ENCODE data around the genes SCYL3, SUCO and TEX50.

DNA sequence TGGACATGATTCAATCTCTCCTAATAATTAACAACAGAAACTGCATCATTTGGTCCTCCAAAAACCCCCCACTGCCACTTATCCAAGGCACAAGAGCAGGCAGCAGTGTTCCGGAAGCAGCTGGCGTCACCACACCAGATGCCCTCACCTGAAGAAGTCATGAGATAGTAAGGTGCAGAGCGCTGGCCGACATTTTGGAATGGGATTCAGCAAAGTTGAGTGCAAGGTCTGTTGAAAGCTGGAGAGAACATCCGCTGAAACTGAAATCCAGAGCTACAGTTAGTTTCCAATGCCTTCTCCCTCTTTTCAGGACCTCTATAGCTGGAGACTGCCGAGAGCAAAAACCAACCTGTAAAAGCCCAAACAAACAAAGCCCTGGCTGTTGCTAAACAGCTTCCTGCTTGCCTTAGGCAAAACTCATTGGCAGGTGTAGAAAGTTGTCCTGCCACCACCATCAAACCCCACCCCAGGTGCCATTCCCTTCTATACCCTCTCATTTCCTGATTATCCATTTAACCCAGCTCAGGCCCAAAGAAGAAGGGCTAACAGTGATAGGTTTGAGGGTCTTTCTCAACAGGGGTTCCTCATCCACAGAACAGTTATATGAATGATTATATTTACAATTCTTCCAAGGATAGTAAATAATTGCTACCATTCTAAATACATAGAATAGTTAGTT lies 24.8 kb downstream of the SCYL3 start:
- RRBS, 2 experiments, result no CpG with 5 or more reads among the region's 6 CpGs

- RRBS, 2 experiments, result no CpG with 5 or more reads among the region's 4 CpGs
These were observed 2.7 kb downstream of the SCYL3 start for GRCh38 chr1:169891066-169891394.

DNA sequence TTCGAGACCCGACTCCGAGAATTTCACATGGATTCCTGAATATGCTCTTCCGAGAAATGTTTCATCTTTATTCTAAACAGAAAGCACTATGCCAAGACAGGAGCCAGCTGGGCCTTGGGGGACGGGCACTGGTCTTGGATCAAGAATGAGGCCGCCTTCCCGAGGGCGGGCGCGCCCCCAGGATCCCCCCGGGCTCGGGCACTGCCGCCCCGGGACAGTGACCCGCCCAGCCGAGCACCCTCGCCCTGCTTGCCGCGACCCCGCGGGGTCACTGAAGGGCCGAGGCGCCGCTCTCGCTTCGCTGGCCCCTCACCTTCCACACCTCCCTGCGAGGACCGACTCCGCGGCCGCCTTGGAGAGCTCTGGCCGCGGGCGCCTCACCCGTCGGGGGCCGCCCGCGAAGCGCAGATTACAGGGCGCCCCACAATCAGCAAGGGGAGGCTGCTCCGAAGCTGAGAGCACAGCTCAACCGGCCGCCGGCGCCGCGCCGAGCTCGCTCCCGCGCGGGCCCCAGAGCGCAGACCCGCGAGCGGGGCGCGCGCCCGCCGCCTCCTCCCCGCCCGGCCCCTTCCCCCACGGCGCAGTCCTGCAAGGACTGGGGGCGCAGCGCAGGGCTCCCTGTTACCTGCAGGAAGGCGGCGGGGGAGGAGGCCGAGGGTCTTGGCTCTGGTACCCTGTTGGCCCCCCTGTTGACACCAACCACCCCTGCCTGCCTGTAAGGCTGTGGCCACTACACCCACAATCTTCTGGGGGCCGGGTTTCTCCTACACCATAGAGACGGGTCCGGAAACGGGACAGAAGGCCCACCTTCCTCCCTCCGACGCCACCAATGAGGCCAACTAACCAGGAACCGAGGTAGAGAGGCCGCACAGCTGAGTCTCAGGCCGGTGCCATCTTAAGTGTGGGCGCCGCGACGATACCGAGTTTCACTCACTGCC lies at the start of gene SCYL3:
Gene SCYL3 (minus strand): TSS at position 734 of the 938 bp plus-strand sequence.
- RRBS, 2 experiments, result 0 to 2% methylated on average over 20 to 23 of the region's 85 CpGs

- RRBS, 2 experiments, result 100% methylated on average over 1 of the region's 2 CpGs; no CpG with 5 or more reads in 1 of the 2 experiments
These were observed 1.4 kb downstream of the GORAB start for GRCh38 chr1:170533376-170533728.

DNA sequence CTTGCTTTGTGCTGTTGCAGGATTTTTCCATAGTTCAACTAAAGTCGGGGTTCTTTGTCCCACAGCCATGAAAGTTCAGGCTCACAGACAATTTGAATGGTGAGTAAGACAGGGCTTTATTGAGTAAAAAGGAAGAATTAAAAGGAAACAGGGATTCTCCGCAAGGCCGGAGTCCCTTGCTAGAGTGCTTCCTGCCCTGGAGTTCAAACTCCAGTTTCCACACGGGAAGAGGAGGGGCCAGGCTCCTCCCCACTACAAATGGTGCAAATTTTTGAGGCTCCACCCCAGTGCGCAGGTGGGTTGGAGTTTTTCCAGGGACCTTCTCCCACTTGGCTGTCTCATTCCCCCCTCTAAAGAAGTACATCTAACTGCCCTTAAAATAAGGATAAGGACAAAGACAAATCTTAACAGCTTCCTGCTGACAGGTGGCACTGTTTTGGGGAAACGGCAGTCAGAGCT lies 28.8 kb downstream of the FMO2 start:
- RRBS, 2 experiments, result no CpG with 5 or more reads among the region's 6 CpGs

DNA sequence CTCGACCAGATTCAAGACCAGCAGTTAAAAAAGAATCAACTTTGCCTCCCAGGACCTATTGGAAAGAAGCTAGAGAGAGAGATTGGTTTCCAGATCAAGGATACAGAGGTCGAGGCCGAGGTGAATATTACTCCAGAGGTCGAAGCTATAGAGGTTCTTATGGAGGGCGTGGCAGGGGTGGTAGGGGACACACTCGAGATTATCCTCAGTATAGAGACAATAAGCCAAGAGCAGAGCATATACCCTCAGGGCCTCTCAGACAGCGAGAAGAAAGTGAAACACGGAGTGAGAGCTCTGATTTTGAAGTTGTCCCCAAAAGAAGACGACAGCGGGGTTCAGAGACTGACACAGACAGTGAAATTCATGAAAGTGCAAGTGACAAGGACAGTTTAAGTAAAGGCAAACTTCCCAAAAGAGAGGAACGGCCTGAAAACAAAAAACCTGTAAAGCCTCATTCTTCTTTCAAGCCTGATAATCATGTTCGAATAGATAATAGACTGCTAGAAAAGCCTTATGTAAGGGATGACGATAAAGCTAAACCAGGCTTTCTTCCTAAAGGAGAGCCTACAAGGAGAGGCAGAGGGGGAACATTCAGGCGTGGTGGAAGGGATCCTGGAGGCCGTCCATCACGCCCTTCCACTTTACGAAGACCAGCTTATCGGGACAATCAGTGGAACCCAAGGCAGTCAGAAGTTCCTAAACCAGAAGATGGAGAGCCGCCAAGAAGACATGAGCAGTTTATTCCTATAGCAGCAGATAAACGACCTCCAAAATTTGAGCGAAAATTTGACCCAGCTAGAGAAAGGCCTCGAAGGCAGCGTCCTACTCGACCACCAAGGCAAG lies 55.8 kb downstream of the PRRC2C start:
- RRBS, 2 experiments, result no CpG with 5 or more reads among the region's 24 CpGs

DNA sequence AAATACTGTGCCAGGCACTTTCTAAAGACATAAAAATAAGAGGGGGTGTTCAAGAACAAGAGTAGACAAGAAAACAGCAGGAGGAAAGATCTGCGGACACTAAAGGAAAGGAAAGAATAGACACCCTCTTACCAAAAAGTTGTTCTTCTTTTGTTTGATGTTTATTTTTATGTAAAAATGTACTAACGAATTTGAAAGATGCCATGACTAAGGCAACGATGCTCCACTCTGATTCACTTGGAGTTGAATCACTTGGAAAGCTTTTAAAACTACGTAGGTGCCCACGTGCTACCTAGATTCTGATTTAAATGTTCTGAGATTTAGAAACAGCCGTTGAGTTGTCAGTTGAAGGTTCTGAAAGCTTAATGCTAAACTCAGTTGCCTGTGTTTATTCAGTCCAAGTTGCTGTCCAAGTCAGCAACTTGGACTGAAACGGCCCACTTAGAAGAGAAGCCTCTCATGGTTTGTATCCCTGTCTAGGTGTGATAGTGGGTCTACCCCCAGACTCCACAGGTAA lies 1.2 kb upstream of the VAMP4 start:
- RRBS, 2 experiments, result no CpG with 5 or more reads among the region's 7 CpGs

DNA sequence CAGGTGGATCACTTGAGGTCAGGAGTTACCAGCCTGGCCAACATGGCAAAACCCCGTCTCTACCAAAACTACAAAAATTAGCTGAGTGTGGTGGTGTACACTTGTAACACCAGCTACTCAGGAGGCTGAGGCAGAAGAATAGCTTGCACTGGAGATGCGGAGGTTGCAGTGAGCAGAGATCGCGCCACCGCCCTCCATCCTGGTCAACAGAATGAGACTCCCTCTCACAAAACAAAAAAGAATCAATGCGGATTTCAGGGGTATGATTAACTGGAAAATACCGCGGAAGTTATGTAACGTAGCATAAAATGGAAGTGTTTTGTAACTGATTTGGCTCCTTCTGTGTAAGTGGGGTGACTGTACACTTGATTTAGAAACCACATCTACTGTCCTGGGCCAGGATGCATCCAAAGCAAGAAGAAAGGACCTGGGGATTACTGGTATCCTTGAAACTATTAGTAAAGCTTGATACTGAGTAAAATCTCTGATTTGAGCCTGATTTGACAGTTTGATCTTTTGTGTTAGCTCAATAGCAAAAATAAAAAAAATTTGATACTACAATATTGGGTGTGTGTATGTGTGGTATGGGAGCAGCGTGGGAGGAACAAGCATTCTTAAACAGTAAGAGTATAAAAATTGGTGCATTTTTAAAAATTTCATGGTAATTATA lies 3.1 kb upstream of the VAMP4 start:
- RRBS, 2 experiments, result no CpG with 5 or more reads among the region's 10 CpGs

GRCh38 chr1:171898792-171899449 lies 57.6 kb downstream of the DNM3 start:
- RRBS, 2 experiments, result no CpG with 5 or more reads among the region's 10 CpGs

GRCh38 chr1:172361043-172361369 lies 59.5 kb upstream of the C1orf105 start:
- RRBS, 2 experiments, result no CpG with 5 or more reads among the region's 5 CpGs

GRCh38 chr1:172441866-172442995 lies 1.6 kb downstream of the PIGC start:
- RRBS, 2 experiments, result 92 to 94% methylated on average over 2 of the region's 14 CpGs

DNA sequence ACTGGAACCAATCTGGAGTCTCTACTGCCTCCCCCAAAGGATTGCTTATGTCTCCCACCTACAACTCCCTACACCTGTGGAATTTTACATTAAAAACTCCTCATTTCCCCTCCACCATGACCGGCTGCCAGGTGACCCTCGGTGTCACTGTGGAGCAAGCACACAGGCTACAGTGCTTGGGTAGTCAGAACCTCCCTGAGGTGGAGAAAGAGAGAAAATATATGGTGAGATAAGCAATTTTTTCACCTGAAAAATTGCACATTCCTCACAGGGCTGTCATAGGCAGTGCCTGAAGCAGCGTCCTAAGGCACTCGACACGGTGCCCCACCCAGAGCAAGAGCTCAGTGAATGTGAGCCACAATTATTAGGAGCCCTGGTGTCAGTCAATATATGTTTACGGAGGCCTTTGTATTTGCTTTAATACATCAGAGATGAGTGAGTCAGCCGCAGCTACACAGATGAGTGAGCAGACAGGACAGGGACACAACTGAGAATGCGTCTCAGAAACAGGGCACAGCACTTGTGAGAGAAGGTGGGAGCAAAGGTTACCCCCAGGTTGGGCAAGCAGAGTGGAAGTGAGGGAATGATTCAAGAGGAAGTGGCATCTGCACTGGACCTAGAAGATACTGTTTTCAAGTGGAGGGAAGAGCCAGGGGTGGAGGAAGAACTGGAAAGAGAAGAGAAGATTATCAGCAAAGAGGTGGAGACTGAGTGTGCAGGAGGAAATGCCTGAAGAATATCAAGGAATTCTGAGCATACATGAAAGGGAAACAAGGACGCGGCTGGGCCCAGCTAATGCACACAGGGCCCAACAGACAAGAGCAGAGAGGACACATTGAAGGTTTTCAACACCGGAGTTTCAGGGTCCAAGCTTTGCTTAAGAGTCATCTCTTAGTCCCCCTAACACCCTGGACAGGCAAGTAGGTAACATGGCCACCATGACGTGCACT lies 5.2 kb upstream of the PIGC start:
- RRBS, 2 experiments, result no CpG with 5 or more reads among the region's 12 CpGs

DNA sequence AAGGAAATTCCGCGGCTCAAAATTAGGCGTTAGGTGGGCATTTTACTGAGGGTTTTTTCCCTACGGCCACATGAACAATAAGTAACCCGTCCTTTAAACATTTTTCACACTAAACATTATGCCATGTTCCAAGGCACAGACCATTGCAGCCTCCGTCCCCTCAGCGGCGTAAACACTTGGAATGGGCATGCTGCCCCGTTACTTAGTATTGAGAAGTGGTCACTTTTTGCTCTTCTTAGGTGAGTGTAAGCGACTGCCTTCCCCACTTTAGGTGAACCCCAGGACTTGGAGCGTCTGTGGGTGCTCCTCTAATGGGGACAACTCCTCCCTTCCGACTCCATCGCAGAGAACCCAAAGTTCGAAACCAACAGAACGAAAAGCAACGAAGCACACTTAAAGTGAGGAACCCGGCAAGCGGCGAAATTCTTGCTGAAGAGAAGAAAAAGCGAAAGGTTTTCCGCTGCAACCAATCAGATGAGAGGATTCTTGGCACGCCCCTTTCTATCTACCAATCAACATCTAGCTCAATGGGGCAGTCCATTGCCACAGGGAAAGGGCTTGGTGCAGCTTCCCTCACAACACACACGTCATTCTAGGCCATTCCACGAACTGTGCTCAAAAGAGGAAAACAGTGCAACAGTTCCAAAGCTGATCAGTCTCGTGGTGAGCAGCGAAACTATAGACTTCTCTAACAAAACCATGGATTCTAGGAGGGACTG lies 792 bp upstream of the SUCO start:
- RRBS, 2 experiments, result no CpG with 5 or more reads among the region's 26 CpGs

- RRBS, 2 experiments, result under 1 to 1% methylated on average over 28 of the region's 81 CpGs
These were observed at the start of gene SUCO for GRCh38 chr1:172532718-172533736. SUCO (plus strand) TSS chr1:172533150.

- RRBS, 2 experiments, result no CpG with 5 or more reads among the region's 4 CpGs
These were observed 38.7 kb downstream of the FASLG start for GRCh38 chr1:172697565-172698031.

DNA sequence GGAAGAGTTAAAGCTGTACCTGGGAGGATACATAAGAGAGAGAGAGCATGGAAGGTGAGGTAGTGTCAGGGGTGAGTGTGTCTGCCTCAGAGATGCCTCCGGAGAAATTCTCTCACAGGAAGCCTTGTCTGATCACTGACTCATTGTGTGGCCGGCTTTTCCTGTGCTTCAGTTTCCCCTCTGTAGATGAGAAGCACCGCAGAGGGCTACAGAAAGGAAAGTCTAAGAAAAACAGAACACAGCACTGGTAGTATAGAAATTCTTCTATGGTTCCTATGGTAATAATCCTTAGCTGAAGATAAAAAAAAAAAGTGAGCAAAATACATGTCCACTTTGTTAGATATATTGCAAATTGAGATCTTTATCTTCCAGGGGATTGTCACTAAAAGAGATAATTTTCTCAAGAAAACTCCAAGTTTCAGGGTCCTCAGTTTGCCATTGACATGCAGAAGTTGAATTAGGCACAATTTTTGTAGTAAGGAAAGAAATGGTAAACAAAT lies 40.4 kb downstream of the FASLG start:
- RRBS, 2 experiments, result 100% methylated on average over 1 of the region's 3 CpGs; no CpG with 5 or more reads in 1 of the 2 experiments

DNA sequence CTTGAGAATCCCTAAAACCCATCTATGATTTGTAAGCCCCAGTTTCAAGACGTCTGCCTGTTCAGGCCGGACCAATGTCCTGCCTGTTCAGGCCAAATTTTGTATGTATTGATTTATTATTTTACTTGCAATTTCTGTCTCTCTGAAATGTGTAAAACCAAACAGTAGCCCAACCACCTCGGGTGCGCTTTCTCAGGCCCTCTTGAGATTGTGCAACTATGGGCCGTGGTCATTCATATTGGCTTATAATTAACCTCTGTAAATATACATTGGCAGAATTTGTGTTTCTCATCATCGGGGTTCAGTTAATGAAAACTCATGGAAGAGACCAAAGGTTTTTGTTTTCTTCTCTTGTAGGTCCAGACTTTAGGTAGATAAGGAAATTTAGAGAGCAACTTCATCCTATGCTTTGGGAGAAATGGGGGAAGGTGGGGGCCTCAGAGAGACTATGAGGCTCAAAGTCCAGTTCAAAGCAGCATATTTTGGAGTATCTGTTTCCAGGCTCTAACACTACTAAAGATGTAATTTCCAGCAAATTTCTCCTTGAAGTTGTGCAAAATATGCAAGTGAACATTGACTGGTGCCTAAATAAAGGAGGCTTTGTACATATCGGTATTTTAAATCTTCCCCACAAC lies 77.2 kb upstream of the TNFSF18 start:
- RRBS, 2 experiments, result no CpG with 5 or more reads among the region's 7 CpGs

- RRBS, 2 experiments, result no CpG with 5 or more reads among the region's 1 CpG
These were observed 85.8 kb upstream of the PRDX6 start for GRCh38 chr1:173391077-173391902.

GRCh38 chr1:173635127-173635537 lies at the start of gene TEX50:
TEX50 (plus strand) TSS chr1:173635338.
- RRBS, 2 experiments, result no CpG with 5 or more reads among the region's 1 CpG

Measured in NT2/D1 (cell line).